Pulmonary artery (tissue), 1 donor: Measurements from ENCODE around the gene SMURF2.

DNA sequence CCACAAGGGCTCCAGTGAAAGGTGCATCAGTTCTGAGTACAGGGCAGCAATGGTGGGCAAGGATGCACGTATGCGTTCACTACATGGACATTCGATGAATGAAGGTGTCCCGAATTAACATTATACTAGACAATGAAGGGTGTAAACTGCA is 17.0 kb upstream of the ERN1 start:
- PRO-cap: no peak

- PRO-cap: no peak
These were observed 46.5 kb downstream of the TEX2 start for GRCh38 chr17:64216304-64217121.

DNA sequence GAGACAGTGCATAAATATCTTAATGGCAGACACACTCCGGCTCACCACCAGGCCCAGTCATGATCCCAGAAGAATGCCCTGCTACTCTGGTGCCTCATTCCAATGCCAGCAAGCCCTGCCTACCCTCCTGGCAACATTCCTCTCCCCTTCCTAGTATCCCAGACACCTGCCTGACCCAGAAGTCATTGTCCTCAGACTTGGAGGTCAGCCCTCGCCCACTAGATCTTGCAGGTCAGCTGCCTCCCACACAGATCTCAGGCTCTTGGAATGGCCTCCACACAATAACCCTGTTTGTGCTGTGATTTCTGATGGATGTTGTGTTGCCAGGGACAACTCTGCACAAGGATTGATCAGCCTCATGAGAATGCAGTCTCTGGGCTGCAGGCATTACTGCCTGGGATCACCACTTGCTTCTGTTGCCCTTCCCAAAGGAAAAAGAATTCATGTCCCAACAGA is 1.9 kb upstream of the TEX2 start:
- PRO-cap: no peak

DNA sequence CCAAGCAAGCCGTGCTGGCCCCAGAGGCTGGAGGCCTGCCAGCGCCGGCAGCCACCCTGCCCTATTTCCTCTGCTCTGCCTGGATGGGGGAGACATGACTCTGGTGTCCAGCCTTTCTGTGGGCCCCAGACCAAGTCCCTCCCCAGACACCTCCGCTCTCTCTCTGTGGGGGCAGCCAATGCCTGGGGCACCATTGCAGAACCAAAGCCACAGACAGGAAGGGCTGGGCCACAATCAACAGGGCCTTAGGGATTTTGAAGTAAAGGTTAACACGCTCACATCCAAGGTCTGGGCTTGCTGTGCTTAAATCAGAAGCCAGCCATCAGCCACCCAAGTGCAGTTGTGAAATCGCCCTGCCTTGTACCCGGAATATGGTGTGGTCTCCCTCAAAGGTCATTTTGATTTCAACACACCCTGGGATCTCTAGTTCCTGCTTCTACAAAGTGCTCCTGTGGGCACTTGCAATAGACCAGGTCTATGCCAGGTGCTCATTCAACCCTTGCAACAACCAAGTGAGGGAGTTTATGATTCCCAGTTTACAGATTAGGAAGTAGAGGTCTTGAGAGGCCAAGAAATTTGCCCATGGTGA is 63.5 kb upstream of the TEX2 start:
- PRO-cap: no peak

- PRO-cap: no peak
These were observed 34.2 kb downstream of the PECAM1 start for GRCh38 chr17:64356497-64356802.

DNA sequence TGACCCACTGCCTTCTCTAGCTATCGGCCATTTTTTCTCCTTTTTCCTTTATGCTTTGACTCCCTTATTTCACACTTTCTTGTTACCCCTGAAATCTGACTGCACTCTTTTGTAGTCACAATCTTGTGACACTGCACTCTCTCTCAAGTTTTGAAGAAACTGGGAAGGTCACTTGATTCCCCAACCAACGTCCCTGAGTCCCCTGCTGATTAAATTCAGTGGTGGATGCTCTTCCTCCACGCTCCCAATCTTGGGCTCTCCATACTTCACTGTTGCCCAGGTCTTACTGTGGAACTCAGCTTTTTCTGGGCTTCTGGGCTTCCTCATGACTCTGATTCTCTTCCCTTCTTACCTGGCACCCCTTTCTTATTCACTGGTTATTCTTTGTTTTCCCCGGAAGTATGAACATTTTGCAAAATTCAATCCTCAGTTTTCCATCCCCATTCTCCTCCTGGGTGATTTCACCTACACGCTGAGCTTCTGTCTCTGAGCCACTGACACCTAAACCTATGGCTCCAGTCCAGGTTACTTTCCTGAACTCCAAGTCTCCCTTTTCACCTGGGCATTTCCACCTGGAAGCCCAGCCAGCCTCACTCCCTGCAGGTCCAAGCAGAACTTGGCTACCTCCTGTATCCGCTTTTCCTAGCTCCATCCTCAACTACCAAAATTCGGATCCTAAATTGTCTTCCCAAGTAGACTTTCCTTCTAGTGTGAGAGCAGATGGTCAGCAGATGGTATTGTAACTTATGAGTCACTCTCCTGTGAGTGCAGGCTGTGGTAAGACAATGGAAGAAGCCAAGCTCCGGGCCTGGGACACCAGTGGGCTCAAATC is 33.6 kb downstream of the PECAM1 start:
- PRO-cap: no peak

DNA sequence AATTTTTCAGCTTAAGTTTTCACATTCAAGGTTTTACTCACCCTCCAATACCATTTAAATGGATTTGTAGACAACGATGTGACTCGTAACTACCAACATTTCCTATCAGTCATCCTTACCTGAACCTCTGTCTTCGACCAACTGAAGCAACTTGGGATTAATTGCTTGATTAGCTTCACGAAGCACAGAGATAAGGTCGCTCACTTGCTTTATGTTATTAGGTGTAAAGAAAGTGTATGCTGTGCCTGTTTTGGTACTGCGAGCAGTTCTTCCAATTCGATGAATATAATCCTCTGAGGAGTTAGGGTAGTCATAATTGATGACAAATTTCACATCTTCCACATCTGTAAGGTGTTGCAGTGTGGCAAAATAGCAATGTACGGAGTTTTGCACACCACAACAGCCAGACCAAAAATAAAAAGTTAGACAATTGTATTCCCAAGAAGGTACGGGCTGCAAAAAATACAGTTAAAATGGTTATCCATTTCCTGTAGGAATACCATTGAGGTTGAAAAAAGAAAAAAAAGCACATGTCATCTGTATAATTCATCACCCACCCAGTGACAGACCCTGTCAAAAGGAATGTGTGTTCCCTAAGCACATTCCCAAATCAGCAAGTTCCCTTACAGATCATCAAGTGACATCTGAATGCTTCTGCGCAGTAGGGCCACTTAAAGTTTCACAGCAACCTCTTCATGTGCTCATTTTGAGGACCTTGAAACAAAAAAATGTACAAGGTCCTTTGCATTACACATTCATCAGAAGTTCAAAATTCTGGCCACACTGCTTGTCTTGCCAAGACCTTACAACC is 3.8 kb upstream of the POLG2 start:
- PRO-cap: no peak

DNA sequence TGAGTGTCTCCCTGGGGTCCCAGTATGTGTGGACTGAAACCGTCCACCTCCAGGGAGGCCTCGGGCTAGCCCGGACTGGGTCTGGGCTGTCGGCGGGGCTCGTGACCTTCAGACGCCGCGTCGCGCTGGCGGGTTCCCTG is 211 bp downstream of the CEP95 start:
- PRO-cap: no peak

DNA sequence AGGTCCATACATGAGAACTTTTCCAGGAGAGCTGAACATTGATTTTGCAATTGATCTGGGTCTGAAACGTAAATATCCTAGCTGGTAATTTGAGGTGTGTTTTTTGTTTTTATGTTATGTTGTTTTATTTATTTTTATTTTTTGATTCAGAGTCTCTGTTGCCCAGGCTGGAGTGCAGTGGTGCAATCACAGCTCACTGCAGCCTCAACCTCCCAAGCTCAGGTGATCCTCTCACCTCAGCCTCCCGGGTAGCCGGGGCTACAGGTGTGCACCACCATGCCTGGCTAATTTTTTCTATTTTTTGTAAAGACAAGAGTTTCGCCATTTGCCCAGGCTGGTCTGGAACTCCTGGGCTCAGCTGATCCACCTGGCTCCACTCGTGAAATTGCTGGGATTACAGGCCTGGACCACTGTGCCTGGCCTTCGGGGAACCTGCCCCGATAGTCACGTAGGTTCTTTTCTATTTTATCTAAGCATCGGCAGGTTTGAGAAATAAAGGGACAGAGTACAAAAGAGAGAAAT is 3.7 kb downstream of the CEP95 start:
- PRO-cap: no peak

DNA sequence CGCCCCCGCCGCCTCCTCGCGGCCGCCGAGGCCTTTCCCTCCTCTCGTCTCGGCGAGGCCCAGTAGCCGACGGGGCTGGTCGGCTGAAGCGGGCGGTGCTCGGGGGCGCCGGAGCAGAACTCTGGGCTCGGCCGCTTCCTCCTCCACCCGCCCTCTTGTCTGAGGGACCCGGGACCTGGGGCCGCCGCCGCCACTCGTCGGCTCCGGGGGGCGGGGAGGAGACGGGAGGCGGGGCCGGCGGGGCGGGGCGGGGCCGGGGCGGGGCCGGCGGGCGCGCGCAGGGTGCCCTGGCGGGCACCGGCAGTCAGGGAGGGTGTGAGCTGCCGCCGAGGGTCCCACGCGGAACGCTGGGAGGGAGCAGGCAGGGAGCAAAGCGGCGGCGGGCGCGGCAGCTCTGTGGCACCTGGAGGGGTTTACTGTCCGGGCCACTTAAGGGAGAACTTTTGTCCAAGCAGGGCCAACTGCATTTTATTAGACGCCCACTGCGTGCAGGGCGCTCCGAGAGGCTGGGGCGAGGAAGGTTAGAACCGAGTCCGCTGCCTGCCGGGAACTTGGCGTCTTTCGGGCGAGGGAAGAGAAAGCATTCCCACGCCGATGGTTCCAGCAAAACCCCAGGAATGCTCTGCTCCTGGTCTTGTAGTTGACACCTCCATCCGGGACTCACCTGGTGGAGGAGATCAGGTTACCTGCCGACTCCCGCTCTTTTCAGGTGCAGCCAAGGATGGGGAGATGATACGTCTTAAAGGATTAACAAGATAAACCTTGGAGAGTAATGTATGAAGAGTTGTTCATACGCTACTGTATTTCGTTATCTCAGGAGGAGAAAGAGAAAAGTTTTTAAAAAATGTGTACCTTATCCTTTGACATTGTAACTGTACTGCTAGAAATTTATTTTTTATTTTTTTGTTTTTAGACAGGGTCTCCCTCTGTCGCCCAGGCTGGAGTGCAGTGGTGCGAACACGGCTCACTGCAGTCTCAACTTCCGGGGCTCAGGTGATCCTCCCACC is at the start of gene SMURF2:
SMURF2 (minus strand) TSS at position 161 of the 1,007 bp plus-strand sequence.
- PRO-cap: bidirectional peak, plus-strand start at position 303 of the sequence, minus-strand start at position 157 of the sequence

DNA sequence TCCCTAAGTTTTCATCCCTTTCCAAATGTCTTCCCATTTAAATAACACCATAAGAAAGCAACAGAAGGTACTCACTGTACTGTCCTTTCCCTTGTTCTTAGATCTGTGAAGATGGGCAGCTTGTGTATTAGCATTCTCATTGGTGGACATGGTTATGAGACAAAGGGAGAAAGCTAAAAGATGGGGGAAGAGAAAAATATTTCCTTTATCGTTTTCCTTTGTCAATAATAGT is 96.3 kb upstream of the SMURF2 start:
- PRO-cap: no peak

GRCh38 chr17:64764203-64764980 is 102.3 kb upstream of the SMURF2 start:
- PRO-cap: no peak

GRCh38 chr17:64985548-64986328 is 66.5 kb upstream of the LRRC37A3 start:
- PRO-cap: bidirectional peak, plus-strand start at chr17:64986169, minus-strand start at chr17:64985901

GRCh38 chr17:64998459-64998795 is 58.1 kb downstream of the GNA13 start:
- PRO-cap: no peak

- PRO-cap: no peak
These were observed 33.5 kb downstream of the GNA13 start for GRCh38 chr17:65022817-65023694.

GRCh38 chr17:65055696-65056419 is 682 bp downstream of the GNA13 start:
- PRO-cap: unidirectional peak, plus-strand start at chr17:65055897

- PRO-cap: no peak
These were observed 46.4 kb downstream of the RGS9 start for GRCh38 chr17:65183647-65183975.

GRCh38 chr17:65551906-65552691 is 9.3 kb downstream of the AXIN2 start:
- PRO-cap: no peak

GRCh38 chr17:66021044-66021488 is 170.9 kb downstream of the CEP112 start:
- PRO-cap: no peak

DNA sequence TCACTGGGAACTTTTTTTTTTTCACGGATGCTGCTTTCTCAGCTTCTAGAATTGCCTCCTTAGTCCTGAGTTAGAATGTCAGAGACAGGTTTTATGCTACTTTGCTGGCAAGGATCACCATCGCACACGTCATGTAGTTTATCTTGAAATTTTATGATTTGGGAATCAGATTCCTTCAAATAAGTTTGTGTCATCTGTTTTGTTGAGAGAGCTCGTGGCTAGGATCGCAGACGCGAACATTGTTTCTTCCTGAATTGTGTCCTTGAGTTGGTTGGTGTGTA is 51.4 kb downstream of the PRKCA start:
- PRO-cap: no peak